Caco-2 (cell line): ENCODE measurements around a stretch of chr4.

DNA sequence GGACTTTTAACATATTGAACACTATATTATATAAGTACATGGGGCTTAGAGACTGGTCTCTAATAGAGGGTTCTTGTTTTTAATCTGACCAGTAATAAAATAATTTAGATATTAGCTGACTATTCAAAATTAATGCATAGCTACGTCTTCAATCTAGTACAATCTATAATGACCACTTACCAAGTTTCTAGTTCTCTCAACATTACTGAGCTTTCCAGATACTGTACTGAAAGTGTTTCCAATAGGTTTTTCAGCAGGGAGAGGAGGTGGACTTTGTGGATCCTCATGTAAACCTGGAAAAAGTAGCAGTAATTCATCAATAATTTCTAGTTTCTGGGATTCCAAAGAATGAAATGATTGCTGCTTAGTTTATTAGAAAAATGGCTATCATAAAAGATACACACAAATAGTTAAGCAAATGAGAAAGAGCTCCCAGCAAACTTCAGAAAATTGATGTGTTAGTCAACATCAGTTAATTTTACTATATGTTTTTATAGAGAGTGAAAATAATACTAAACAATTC, 59.7 kb downstream of the RPS3A start:
- PRO-cap = no peak
- RRBS = no CpG with 5 or more reads among the region's 1 CpG

DNA sequence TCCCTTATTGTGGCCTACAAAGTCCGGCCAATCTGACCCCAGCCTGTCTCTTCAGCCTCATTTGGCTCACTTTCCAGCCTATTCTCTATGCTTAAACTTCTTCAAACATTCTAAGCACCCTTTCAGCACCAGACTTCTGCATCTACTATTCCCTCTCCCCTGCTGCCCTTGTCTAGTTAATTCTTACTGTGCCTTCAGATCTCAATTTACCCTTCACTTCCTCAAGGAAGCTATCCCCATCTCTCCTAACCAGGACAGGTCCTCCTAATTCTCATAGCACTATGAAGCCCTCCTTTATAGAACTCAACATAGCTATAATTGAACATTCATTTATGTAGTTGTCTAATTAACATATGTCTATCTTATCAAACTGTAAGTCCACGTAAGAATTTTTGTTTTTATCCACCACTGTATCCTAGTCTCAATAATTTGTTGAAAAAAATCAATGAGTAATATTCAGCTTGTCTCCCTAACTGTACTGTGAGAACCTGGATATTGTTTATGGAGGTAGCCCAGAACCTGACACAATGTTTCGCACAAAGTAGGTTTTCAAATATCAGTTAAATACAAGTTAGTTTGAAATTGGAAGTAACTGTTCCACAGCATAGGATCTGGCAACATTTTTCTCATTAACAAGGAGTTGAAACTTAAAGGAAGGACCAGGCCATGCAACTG, 16.9 kb downstream of the PRSS48 start:
- PRO-cap = no peak
- RRBS = no CpG with 5 or more reads among the region's 3 CpGs

- PRO-cap = no peak
- RRBS = no CpG with 5 or more reads among the region's 2 CpGs
These were observed 8.8 kb downstream of the SH3D19 start for GRCh38 chr4:151316730-151316946.

GRCh38 chr4:151409968-151410435, 1.0 kb downstream of the FHIP1A start:
- PRO-cap = unidirectional peak, minus-strand start at chr4:151410171
- RRBS = no CpG with 5 or more reads among the region's 6 CpGs

- PRO-cap = no peak
- RRBS = no CpG with 5 or more reads among the region's 8 CpGs
These were observed 77.5 kb downstream of the GATB start for GRCh38 chr4:151683208-151683762.

DNA sequence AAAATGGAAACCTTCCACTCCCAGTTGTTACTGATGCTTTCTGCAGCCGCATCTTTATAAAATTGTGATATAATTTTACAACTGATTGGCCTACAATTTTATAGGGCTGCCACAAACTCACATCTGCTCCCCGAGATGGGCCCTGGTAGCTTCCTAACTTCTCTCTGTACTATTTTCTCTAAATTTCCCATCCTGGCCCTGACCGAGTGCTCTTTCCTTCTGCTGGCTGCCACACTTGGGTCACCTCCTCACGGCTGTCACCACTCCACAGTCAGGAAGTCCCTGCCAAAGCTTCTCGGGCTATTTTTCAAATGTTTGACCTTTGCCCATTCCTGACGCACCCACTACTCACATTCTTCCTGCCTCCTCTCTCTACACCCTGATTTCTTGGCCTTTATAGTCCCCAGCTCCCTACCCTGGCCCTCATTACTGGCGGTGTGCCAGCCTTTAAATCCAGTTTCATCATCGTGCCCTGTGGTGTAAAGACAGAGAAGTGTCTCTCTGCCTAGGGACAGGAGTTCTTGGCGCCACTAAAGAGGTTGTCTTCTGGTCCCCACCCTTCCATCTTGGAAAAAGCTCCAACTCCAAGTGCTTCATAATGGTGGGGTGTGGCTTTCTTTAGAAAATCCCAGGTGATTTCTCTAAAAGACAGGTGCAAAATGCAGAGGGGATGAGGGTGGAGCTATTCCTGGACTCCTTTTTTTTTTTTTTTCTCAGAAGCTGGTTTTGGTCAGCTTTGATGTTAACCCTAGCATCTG, 46.4 kb upstream of the GATB start:
- PRO-cap = no peak
- RRBS = no CpG with 5 or more reads among the region's 9 CpGs

GRCh38 chr4:151951750-151952071, 190.9 kb upstream of the GATB start:
- PRO-cap = no peak
- RRBS = no CpG with 5 or more reads among the region's 5 CpGs

GRCh38 chr4:151991335-151992181, 230.8 kb upstream of the GATB start:
- PRO-cap = no peak
- RRBS = no CpG with 5 or more reads among the region's 12 CpGs

- PRO-cap = no peak
- RRBS = no CpG with 5 or more reads among the region's 14 CpGs
These were observed 278.4 kb upstream of the GATB start for GRCh38 chr4:152039057-152039698.

DNA sequence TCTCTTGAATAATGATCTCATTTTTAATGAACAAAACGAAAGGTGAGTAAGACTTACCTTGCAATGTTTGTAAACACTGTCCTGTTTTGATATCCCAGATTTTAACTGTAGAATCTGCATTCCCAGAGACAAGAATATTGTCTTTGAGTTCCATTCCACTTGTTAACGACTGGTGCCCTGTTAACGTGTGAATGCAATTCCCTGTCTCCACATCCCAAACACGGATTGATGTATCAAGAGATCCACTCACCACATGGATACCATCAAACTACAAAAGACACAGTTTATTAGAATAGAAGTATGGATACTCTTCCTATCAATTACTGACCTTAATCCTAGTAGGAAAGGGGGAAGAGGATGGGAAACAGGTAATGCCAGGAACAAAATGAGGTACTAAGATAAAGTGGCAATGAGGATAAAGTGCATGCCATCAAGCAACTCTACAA, 211.7 kb downstream of the FBXW7 start:
- PRO-cap = no peak
- RRBS = no CpG with 5 or more reads among the region's 4 CpGs

GRCh38 chr4:152778822-152779263, 687 bp downstream of the TIGD4 start:
- PRO-cap = no peak
- RRBS = 10% methylated on average over 1 of the region's 16 CpGs

DNA sequence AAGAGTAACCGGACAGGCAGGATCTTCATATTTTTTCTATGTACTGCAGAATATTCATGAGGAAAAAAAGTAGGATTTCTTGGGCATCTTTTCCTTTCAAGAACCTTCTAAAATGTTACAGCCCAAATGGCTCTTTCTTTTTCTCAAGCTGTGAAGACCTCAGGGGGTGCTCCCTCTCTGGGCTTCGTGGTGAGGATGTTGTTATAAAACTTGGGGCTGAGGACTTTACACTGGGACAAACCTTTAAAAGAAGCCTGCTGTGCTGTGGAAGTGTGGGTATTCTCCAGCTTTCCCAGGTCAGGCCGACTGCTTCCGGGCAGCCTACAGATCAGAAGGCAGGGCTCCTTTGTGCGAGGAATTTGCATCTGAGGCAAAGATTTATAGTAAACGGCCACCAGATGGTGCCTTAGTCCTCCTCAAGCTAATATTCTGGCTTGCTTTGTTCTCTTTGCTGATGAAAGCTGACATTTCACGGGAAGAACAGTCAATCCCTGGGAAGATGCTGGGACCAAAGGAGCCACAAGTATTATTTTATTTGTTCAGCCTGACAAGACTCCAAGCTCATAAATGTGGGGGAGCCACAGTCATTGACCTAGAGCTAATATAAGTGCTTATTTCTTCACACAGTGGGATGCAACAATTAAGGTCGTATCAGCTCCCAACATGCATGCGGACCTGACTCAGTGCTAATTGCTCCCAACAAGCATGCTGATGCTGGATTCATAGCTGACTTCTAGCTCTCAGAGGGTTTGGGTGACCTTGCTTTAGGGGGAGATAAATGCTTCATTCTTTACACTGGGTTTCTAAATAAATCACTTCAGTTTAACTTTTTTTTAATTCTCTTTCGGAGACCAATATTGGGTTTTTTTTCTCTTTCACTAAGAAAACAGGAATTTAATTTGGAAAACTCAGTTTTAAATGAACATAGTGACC, 120.8 kb upstream of the TRIM2 start:
- PRO-cap = bidirectional peak, plus-strand start at position 445 of the sequence, minus-strand start at position 308 of the sequence
- RRBS = no CpG with 5 or more reads among the region's 10 CpGs

DNA sequence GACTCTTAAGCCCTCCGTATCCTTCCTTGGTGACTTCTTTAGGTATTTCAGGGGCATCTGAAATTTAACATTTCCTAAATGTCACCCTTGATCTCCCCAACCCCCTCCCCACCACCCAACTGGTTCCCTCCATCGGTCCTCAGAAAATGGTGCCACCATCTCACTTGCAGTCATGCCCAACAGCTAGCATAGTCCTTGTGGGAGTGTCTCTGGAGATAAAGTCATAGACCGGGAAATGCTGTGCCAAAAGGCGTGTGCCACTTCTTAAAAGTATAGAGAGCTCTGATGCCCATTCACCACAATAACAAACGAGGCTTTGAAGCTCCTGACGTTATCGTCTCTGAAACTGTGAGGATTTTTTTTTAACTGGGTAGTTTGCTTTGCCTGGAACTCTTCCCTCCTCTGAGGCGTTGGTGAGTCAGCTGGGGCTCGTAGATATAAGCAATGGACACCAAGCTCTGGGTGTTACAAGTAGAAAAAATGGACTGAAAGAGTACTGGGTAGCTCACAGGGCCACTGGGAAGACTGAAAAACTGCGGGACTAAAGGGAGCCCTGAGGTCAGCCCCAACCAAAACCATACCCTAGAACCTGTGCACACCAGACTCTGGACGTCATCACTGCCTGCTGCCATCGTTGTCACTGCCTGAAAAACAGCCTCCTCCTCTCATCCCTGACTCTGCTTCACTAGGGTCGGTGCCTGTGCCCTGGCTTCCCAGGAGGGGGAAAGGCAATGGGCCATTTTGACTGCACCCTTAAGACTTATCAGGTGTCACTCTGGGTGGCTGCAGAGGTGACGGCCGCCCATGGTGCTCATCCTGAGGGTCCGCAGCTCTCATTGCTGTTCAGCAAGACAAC, 89.4 kb upstream of the TRIM2 start:
- PRO-cap = no peak
- RRBS = no CpG with 5 or more reads among the region's 16 CpGs

DNA sequence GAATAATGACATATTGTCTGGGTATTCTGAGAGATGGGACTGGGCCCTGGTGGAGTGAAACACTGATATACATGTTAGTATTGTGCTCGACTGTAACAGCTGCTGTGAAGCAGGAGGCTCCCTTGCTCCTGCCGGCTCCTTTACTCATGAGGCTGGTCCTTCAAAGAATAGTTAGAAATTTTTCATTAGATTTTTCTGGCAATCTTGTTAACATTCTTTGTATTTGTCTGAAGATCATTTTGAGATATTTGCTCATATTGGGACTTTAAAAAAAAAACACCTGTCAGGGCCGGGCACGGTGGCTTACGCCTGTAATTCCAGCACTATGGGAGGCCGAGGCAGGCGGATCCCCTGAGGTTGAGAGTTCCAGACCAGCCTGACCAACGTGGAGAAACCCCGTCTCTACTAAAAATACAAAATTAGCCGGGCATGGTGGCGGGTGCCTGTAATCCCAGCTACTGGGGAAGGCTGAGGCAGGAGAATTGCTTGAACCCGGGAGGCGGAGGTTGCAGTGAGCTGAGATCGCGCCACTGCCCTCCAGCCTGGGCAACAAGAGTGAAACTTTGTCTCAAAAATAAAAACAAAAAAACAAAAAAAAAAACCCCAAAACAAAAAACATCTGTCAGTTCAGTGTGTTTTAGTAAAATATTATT, 73.5 kb downstream of the TMEM131L start:
- PRO-cap = no peak
- RRBS = no CpG with 5 or more reads among the region's 15 CpGs

GRCh38 chr4:153576934-153577541, 107.0 kb upstream of the TLR2 start:
- PRO-cap = no peak
- RRBS = no CpG with 5 or more reads among the region's 9 CpGs

- PRO-cap = no peak
- RRBS = no CpG with 5 or more reads among the region's 8 CpGs
These were observed 46.0 kb upstream of the TLR2 start for GRCh38 chr4:153638020-153638458.

- PRO-cap = no peak
- RRBS = no CpG with 5 or more reads among the region's 4 CpGs
These were observed 33.1 kb upstream of the TLR2 start for GRCh38 chr4:153650924-153651383.

GRCh38 chr4:153791838-153792220, 2.9 kb upstream of the SFRP2 start:
- PRO-cap = no peak
- RRBS = no CpG with 5 or more reads among the region's 12 CpGs

GRCh38 chr4:154506978-154507577, 15.5 kb upstream of the DCHS2 start:
- PRO-cap = no peak
- RRBS = no CpG with 5 or more reads among the region's 4 CpGs

DNA sequence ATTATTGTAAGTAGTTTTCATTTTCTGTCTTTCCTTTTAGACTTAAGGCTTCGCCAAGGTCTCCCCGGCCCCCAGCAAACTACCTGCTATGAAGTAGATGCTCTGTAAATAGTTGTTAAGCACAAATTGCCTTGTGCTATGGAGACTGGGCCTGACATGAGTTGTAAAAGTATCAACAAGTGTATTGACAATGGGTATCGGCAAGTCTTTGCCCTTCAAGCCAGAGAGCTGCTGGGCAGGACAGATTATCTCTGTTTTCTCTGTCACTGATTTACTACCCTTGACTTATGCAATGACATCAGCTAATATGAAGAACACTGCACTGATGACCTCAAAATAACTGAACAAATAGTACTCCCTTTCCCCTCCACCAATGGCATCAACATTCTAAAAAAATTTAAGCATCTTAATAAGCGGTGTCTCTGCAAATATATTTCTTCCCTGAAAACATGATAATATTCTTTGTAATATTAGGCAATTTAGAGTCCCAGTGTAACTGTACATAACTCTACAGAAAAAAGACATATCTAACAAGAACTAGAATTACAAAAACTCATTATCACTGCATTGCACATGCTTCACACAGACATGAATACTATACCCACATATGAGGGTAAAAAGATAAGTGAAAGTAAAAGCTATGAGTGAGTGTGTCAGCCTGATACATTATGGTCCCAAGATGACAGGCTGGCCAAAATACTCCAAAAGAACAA, 2.6 kb upstream of the FGB start:
- PRO-cap = no peak
- RRBS = no CpG with 5 or more reads among the region's 4 CpGs